Mammary microvascular endothelial cell (primary cell): ENCODE data around the gene GAREM2.

DNA sequence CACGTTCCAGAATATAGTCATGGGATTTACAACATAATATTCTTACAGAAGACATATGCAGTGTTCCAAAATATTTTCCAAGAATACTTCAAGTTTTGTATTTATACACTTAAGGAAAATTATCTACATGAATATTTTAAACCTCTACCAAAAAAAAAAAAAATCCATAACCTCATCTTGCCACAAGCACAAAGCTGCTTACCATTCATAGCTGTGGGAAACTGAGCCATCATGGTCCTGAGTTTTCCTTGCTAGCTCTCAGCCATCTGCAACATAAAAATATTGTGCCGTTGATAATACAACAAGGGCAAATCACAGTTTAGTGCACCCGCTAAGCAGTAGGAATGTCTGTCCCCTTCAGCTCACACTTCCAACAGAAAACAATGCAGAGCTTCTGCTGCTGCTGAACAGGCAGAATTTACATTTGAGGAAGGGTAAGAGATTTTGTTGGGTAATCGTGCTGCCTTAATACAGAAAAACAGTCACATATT lies 32.4 kb downstream of the ITSN2 start:
- RAMPAGE, long total RNA: no peak

GRCh38 chr2:24403629-24403854 lies 43.2 kb upstream of the ITSN2 start:
- RAMPAGE, long total RNA: no peak

- RAMPAGE, long total RNA: no peak
Observed at GRCh38 chr2:24497956-24498741, 7.1 kb downstream of the NCOA1 start.

DNA sequence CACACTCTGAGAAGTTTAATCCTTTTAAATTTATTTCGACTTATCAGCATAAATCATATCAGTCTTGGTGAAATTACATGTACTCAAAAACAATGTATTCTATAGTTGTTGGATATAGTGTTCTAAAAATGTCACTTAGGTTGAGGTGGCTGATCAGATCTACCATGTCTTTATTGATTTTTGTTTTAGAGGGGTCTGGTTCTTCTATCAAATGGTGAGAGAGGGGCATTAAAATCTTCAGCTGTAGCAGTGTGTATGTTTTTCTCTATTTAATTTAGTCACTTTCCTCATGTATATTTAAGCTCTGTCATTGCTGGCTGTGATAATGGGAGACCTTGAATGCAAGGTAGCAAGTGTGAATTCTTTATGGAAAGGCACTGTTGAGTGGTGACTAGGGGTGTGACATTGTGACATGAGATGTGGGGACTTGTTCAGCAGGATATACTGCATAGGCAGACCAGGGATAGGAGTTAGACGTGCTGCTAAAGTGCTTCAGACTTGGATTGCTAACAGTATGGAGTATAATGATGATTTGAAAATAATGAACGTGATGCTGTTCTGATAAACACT lies 134.9 kb downstream of the NCOA1 start:
- RAMPAGE, long total RNA: no peak

DNA sequence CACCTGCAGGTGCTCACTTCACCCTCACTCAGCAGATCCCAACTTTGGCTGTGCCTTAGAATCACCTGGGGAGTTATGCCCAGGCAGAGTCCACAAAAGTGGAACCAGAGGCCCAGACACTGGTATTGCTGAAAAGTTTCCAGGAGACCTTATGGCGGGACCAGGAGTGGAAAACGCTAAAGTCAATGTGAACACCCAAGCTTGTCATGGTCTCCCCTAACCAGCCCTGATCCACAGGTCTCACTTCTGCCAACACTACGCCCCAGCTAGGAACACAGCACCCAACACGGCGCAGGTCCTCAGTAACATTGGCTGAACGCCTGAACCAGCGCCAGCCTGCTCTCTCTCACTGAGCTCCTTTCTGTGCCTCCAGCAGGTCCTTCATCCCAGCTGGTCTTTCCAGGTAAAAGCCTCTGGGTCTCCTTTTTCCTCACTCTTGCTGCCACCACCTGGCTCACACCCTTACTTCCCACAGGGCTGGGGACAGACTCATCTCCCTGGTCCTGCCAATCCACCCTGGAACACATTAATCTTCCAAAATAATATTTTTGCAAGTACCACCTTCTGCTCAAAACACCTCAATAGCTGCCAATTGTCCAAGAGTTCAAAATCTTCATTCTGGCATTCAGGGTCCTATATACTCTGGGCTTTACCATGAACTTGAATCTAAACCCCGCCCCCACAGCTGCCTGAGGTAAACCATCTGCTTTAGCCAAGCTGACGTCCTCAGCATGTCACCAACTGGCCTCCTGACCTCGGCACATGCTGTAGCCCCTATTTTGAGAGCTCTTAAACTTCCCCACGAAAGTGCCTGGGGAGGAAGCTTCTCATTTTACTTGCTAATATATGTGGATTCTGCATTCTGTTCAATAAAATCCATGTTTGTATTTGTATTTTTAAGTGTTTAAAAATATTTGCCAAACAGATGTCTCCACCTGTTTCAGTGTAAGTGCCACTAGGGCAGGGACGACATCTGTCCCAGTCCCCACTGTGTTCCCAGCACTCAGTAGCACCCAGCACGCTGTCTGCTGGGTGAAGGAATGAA lies 34.5 kb downstream of the ADCY3 start:
- RAMPAGE, long total RNA: no peak

DNA sequence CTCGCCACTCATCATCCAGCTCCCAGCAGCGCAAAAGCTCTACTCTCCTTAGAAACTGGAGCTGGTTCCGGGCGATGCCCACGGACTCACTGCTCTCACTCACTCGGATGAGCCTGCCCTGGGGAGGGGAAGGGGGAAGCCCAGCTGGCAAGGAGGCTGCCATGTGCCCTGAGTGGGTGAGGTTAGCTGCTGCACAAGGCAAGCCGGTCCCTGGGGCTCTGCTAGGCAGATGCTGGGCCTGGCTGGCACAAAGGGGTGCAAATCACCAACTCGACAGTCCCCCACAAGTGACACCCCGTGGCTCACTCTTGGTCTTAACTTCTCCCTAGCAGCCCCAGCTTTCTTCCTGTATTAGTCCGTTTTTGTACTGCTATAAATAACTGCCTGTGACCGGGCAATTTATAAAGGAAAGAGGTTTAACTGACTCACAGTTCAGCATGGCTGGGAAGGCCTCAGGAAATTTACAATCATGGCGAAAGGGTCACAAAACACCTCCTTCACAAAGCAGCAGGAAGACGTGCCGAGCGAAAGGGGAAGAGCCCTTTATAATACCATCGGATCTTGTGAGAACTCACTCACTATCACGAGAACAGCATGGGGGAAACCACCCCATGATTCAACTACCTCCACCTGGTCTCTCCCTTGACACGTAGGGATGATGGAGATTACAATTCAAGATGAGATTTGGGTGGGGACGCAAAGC lies 33.2 kb downstream of the ADCY3 start:
- RAMPAGE, long total RNA: start-site peak on the minus strand centred at position 507 of the sequence, 72 bp wide, 44 and 20 reads in 2 replicates

- RAMPAGE, long total RNA: no peak
Observed at GRCh38 chr2:24907095-24907607, 12.9 kb downstream of the ADCY3 start.

- RAMPAGE, long total RNA: no peak
Observed at GRCh38 chr2:25043347-25043872, 1.5 kb downstream of the EFR3B start.

- RAMPAGE, long total RNA: no peak
Observed at GRCh38 chr2:25077947-25078900, 36.3 kb downstream of the EFR3B start.

DNA sequence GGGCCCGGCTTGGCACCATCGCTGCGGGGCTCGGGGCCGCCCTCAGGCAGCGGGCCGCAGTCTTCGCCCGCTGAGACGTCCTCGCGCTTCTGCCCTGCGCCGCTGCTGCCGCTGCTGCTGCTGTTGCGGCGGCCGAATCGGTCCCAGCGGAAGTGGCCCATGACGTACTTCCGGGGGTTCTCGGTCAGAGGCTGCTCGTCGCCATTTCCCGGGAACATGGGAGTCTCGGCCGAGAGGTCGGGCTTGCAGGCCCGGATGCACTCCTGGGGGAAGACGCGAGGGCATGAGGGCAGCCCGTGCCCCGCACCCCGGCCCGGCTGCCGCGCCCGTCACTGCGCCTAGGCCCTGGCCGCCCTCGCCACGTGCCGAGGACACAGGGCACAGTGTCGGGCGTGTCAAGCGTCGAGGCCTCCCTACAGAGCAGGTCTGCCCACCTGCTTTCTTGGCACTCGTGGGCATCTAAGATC lies 6.9 kb downstream of the POMC start:
- RAMPAGE, long total RNA: no peak

DNA sequence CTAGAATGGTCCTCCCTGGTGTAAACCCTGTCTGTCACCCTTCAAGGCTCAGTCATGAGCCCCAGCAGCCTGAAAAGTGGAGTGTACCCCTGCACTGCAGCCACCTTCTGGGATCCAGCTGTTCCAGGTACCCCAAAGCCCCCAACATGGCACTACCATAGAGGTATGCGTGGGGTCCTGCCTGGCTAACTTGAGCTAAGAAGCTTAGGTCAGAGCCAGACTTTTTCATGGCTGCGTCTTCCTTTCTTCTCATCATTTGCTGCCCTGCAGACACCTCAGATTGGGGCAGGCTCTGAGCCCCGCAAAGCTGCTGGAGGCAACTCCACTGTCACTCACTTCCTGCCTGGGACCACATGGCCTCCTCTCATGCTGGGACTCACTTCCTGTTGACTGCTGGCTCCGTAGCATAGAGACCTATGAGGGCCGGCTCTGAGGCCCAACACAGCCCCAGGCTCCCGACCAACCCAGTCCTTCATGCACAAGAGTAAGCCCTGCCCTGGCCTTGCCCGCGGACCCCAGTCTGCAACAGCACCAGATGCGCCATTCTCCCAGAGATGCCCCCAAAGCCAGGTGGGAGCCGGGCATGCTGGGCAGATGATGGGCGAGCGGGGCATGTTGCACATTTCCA lies 55.8 kb downstream of the DNMT3A start:
- RAMPAGE, long total RNA: no peak

- RAMPAGE, long total RNA: no peak
Observed at GRCh38 chr2:25291030-25291604, 50.6 kb downstream of the DNMT3A start.

- RAMPAGE, long total RNA: no peak
Observed at GRCh38 chr2:25340973-25341734, 571 bp downstream of the DNMT3A start.

- RAMPAGE, long total RNA: no peak
Observed at GRCh38 chr2:25419906-25420151, 78.1 kb upstream of the DNMT3A start.

GRCh38 chr2:25650257-25650643 lies 23.1 kb downstream of the DTNB start:
- RAMPAGE, long total RNA: no peak

- RAMPAGE, long total RNA: no peak
Observed at GRCh38 chr2:25960951-25961204, 21.4 kb downstream of the KIF3C start.

DNA sequence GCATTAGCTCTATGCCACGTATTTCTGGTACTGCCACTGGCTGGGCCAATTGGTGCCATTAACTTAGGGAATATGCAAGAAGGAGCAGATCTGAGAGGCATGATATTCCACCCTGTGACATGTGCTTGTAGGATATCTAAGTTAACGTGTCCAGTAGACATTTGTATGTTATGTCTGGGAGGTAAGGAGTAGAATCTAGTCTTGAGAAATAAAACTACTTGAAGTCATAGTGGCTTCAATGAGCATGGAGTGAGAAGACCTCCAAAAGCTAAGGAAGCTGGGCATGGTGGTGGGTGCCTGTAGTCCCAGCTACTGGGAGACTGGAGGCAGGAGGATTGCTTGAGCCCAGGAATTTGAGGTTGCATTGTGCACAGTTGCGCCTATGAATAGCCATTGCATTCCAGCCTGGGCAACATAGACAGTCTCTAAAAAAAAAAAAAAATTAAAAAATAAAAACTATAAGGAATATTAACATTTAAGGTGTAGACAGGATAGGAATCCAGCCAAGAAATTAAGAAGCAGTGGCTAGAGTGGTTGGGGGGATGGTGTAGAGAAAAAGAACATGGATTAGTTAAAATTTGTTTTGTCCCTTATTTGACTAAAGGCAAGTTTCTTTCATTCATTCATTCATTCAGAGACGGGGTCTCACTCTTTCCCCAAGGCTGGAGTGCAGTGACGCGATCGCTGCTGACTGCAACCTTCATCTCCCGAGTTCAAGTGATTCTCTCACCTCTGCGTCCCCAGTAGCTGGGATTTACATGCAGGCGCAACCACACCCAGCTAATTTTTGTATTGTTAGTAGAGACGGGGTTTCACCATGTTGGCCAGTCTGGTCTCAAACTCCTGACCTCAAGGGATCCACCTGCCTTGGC lies 23.4 kb downstream of the RAB10 start:
- RAMPAGE, long total RNA: no peak

DNA sequence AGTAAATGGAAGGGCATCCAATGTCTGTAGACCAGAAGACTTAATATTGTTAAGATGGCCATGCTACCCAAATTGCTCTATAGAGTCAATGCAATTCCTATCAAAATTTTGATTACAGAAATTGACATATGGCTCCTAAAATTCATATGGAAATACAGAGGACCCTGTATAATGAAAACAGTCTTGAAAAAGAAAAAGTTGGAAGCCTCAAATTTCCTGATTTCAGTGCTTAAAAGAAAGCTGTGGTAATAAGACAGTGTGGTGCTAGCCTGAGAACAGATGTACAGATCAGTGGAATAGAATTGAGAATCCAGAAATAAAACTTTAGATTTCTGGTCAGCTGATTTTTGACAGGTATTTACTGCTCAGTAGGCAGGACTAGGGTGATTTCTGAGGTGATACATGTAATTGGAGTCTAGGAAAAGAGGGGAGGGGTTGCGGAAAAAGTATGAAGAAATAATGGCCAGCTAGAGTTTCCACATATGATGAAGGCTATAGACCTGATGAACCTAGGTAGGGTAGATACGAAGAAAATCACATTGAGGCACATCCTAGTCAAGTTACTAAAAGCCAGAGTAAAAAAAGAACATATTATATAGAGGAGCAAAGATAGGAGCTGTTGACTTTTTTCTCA lies 44.4 kb downstream of the RAB10 start:
- RAMPAGE, long total RNA: no peak

DNA sequence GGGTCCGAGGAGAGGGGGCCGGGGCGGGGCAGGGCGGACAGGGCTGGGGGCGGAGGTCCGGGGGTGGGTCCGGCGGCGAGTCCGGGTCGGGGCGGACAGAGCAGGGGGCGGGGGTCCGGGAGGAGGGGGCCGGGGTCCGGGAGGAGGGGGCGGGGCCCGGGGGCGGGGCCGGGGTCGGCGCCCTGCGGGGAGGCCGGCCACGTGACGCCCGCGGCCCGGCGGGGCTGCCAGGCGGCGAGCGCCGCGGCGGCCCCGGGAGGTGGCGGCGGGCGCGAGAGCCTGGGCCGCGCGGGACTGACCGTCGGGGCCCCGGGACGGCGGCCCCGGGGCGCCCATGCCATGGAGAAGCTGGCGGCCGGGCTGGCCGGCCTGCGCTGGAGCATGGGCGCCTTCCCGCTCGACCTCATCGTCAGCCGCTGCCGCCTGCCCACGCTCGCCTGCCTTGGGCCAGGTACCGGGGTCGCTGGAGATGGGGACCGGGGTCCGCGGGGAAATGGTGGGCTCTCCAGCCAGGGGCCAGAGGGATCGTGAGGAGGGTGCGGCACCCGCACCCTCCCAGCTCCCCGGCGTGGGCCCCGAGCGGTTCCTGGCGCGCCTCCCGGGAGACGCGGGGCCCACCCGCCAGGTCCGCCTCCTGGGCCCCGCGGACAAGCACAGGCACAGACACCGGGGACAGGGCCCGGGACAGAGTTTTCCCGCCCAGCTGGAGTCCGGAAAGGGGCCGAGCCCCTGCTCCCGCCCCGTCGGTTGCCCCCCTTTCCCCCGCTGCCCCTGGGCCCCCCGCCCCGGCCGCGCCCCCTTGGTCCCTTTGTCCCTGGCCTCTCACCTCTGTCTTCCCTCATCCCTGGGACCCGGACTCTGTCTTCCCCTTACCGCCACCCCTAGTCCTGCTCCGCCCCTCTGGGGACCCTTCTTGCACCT lies at the start of gene GAREM2:
Gene GAREM2, plus strand, starts transcription at position 207 of the 921 bp plus-strand sequence.
- RAMPAGE, long total RNA: no peak

DNA sequence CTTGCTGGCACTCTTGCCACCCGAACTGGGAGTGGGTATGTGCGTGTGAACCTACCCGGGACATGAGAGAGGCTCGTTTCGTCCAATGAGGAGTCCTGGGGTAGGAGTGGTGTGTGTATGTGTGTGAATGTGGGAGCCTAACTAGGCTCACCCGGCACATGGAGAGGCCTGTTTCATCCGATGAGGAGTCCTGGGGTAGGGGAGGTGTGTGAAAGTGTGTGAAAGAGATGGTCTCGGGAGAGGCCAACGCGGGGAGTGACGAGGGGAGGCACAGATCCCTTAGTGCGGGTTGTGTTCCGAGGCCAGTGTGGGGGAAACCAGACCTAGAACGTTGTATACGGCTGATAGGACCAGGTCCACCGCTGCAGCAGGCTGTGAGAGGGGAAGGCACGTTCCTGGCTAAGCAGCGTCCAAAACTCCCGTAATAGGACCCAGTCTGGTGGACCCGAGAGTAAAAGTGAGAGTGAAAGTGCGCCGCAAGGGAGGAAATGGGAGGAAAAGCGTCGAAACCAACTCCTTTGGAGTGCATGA lies 47.0 kb upstream of the SELENOI start:
- RAMPAGE, long total RNA: no peak